ENCODE data around the gene FAM185A.

DNA sequence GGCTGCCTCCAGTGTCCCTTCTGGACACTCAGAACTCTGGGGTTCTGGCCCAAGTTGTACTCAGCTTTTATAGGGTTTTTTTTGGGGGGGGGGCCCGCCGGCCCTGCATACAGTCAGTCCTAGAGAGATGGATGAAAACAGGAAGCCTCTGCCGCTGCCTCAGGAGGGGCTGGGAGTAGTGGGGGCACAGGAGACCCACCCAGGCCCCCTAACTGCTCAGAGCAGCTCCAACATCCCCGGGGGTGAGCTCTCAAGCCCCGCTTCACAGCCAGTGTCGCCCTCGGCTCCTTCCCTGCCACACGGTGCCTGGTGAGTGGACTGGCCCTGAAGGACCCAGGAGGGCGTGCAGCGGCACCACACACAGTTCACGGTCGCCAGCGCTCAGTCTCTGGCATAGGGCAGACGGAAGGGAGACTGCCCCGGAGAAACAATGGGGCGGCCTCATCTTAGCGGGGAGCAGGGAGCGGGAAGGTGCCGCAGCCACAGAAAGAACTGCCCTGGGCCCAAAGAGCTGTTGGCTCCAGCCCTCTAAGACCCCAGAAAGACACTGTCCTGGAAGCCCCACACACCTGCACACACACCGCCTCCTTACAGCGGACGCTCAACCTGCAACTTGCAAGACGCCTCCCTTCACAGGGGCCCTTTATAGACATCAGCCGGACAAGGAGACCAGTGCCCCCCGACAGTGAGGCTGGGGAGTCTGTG is 1.3 kb downstream of the CLDN15 start:
- PRO-cap, 5 experiments: no peak in any of the 5 experiments
- RAMPAGE, long total RNA, 2 experiments: no peak in any of the 2 experiments
- RRBS: no CpG with 5 or more reads among the region's 25 CpGs

- PRO-cap, 5 experiments: peak in 2 of 5 experiments; most common minus-strand start chr7:101238638 (in 2)
- RAMPAGE, long total RNA, 2 experiments: no peak in any of the 2 experiments
- RRBS: no CpG with 5 or more reads among the region's 7 CpGs
Observed at GRCh38 chr7:101238424-101238682, 751 bp upstream of the CLDN15 start.

DNA sequence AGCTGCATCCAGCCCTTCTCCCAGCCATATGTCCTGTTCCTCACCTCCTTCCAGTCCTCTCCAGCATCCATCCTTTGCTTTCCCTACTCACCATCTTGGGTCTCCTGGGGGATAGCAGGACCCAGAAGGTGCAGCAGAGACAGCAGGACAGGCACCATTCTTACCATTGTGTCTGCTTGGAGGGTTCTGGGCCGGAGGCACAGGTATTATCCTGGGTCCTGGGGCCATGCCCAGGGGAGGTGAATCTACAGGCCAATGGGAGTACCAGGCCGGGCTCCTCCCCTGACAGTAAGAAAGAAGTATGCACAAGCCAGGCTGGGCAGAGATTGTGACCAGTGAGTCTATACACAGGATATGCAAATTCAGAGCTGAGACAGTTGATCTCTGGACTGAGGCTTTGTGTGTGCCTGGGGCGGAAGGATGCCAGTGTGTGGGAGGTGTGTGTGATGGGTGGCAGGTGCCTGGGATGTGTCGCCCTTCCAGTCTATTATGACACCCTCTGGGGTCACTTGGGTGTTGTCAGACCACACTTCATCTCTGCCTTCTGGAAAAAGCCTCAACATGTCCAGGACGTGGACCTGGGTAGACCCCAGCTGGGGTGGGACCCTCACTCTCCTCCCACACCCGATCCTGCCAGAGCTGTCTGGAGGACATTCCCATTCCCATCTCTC is 31.9 kb downstream of the IFT22 start:
- PRO-cap, 5 experiments: peak in 4 of 5 experiments; most common plus-strand start position 322 of the sequence (in 4); most common minus-strand start position 199 of the sequence (in 4)
- RAMPAGE, long total RNA, 2 experiments: no peak in any of the 2 experiments
- RRBS: 13% methylated on average over 2 of the region's 6 CpGs

GRCh38 chr7:101322011-101322742 is 565 bp upstream of the IFT22 start:
- PRO-cap, 5 experiments: no peak in any of the 5 experiments
- RAMPAGE, long total RNA, 2 experiments: no peak in any of the 2 experiments
- RRBS: no CpG with 5 or more reads among the region's 20 CpGs

GRCh38 chr7:101733488-101734503 is 83.6 kb upstream of the CUX1 start:
- PRO-cap, 5 experiments: peak in 5 of 5 experiments; most common minus-strand start chr7:101733980 (in 5)
- RAMPAGE, long total RNA, 2 experiments: no peak in any of the 2 experiments
- RRBS: 6% methylated on average over 4 of the region's 24 CpGs

DNA sequence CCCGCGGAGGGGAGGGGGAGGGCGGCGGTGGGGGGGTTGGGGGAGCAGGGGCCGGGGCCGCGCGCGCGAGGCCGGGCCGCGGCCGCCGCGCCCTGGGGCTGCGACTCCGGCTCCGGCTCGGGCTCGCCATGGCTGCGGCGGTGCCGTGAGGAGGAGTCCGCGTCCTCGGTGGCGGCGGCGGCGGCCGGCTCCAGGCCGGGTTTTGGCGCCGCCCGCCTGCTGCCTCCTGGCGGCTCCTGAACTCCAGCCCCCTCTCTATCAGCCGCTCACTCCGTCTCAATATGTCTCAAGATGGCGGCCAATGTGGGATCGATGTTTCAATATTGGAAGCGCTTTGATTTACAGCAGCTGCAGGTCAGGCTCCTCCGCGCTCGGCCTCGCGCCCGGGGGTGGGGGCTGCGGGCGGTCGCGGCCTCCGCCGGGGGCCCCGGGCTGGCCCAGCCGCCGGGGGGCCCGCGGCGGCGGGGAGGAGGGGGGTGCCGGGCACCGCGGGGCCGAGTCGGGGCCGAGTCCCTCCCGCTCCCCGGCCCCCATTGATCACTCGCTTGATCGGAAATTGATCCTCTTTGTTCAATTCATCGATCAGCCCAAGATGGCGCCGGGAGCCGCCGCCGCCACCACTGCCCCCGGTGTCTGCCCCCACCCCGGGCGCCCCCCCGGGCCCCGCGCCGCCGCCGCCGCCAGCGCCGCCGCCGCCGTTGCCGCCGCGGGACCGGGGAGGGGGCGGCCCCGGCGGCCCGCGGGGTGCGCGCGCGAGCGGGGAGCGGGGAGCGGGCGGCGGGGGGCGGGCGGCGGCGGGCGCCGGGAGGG is 1.5 kb upstream of the CUX1 start:
- PRO-cap, 5 experiments: peak in 2 of 5 experiments; most common plus-strand start position 36 of the sequence (in 1); most common minus-strand start position 256 of the sequence (in 1)
- RAMPAGE, long total RNA, 2 experiments: no peak in any of the 2 experiments
- RRBS: 2% methylated on average over 55 of the region's 116 CpGs

DNA sequence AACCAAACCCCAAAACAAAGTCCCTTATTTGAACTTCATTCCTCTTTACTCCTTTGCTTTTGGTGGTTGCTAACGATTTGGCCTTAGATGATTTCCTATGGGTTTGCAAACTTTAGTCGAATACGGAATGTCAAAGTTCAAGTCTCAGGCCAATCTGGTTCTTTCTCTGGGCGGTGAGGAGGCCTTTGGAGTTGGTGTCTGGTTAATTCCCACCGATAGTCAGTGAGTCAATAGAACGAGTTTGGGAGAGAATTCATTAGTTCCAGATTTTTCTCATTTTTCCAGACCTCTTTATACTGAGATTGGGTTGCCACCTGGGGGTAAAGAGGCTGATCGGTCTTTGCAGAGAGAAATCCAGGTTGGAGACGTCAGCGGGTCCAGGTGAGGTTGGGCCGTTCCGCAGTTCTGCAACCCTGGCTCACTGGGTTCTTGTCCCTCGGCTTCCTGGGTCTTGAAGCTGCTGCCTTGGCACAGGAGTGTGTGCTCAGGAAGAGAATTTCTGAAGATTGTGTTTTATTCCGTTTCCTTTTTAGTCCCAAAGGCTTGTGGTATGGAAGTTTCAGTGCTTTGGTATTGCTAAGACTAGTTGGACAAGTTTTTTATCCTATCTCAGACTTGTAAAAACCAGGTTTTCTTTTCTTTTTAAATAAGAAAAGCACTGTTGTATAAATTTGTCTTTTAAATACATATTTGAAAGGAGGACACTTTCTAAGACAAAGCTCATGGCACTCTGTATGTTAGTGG is 1.3 kb downstream of the CUX1 start:
- PRO-cap, 5 experiments: no peak in any of the 5 experiments
- RAMPAGE, long total RNA, 2 experiments: no peak in any of the 2 experiments
- RRBS: no CpG with 5 or more reads among the region's 13 CpGs

- PRO-cap, 5 experiments: no peak in any of the 5 experiments
- RAMPAGE, long total RNA, 2 experiments: no peak in any of the 2 experiments
- RRBS: no CpG with 5 or more reads among the region's 22 CpGs
Observed at GRCh38 chr7:101861201-101862187, 44.1 kb downstream of the CUX1 start.

DNA sequence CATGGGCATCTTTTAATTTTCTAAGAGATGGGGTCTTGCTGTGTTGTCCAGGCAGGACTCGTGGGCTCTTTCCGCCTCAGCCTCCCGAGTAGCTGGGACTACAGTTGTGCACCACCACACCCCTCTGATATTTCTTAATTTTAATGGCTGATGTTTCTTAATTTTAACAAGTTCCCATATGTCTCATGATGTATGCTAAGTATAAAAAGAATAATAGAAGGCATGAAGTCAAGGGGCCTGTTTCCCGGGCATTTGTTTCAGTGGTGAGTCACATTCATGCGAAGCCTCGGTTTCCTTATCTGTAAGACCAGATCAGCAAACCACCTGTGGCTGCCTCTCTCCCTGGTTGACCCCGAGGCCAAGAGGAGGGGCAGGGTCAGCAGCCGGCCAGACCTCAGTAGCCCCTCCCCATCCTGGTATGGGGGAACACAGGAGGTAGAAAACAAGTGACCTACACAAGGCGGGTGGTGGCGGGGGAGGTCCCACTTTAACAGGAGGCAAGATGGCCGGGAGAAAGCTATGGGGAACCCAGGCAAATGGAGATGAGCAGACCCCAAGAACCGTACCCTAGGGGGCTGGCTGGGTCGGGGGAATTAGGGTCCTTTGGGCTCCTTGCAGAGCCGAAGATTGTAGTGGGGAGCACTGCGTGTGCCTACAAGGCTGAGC is 85.5 kb downstream of the CUX1 start:
- PRO-cap, 5 experiments: no peak in any of the 5 experiments
- RAMPAGE, long total RNA, 2 experiments: no peak in any of the 2 experiments
- RRBS: no CpG with 5 or more reads among the region's 15 CpGs

DNA sequence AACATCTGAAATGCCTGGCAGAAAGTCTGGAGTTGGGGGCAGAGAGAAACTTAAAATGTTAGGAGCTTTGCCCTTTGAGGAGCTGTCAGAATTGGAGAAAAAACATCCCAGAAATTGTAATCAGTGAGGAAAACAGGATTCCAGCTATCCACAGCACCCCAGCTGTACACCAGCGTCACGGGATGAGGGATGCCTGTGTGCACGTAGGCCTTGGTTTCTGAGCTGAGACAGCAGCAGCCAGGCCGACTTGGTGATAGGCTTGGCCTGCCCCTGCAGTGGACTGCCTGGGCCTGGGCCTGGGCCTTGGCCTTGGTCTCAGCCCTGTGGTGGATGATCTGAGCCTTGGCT is 93.4 kb downstream of the CUX1 start:
- PRO-cap, 5 experiments: no peak in any of the 5 experiments
- RAMPAGE, long total RNA, 2 experiments: no peak in any of the 2 experiments
- RRBS: no CpG with 5 or more reads among the region's 4 CpGs

DNA sequence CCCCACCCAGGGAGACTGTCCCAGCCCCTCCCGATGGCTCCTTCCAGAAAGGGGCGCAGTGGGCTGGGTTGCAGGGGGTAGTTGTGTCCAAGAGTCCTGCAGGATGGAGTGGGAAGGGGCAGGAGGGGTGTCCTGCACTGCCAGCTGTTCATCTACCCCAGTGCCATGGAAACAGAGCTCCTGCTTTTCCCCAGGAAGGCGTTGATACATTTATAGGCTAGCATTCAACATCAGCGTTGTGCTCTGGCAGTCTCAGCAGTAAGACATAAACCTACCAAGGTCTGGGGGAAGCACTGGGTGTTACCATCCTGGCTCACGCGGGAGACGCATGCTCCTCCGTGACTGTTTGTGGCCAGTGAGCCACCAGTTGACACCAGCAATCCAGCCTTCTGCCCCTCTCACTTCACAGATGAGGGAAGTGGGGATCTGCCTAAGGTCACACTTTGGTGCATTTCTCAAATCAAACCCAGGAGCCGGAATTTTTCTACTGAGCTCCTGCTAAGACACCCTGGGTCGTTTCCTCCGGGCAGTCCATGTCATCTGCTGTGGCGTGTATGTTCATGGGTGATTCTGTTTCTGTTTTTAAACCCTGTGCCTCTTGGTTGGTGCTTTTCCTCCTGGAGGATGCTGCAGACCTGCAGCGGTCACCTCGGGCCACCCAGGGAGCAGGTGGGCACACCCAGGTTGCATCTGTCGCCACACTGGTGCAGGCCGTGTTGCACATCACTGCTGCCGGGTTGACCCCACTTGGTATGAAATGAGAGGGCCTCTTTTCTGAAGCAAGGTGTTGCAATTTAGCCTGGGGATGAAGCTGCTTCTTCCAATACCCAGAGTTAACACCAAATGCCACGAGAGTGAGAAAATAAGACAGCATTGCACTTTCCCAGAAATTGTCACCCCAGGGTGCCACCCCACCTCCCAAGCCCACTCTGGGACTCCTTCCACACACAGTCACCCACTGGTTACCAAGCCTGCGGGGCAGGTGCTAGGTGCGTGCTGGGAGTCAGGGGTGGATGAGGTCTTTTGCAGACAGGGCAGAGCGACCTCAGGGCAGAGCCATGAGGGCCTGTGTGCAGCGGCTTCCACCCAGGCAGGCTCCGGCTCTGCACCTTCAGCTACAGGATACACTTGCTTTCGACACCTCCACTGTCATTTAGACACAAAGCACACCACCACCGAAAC is 127.1 kb downstream of the CUX1 start:
- PRO-cap, 5 experiments: no peak in any of the 5 experiments
- RAMPAGE, long total RNA, 2 experiments: no peak in any of the 2 experiments
- RRBS: no CpG with 5 or more reads among the region's 25 CpGs

DNA sequence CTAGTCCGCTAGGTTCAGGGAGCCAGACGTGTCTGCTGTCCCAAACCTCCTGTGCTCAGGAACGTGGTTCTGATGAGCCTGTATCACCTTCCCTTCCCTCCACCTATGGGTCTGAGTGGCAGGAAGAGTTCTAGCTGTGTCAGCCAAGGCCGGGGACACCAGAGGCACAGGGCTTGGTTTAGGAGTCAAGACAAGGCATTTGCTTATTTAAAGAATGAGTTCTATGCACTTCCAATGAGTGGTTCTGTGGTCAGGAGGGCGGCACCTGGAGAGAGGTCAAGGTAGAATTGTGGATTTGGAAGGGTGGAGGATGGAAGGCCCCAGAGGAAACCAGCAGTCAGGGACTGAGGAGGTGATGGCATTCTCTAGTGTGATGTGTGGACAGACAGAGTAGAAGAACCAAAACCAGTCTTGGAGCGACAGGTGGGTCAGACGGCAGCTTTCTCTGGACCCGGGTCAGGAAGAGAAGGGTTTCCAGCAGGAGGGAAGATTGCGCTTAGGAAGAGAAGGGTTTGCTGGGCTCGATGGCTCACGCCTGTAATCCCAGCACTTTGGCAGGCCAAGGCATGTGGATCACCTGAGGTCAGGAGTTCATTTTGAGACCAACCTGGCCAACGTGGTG is 128.4 kb downstream of the CUX1 start:
- PRO-cap, 5 experiments: no peak in any of the 5 experiments
- RAMPAGE, long total RNA, 2 experiments: no peak in any of the 2 experiments
- RRBS: no CpG with 5 or more reads among the region's 12 CpGs

GRCh38 chr7:102284692-102285958 is 1.5 kb upstream of the SH2B2 start:
- PRO-cap, 5 experiments: peak in 4 of 5 experiments; most common plus-strand start chr7:102285106 (in 3)
- RAMPAGE, long total RNA, 2 experiments: no peak in any of the 2 experiments
- RRBS: 29% methylated on average over 2 of the region's 28 CpGs

- PRO-cap, 5 experiments: no peak in any of the 5 experiments
- RAMPAGE, long total RNA, 2 experiments: no peak in any of the 2 experiments
- RRBS: no CpG with 5 or more reads among the region's 16 CpGs
Observed at GRCh38 chr7:102304755-102305208, 18.1 kb downstream of the SH2B2 start.

GRCh38 chr7:102305427-102306230 is 19.0 kb downstream of the SH2B2 start:
- PRO-cap, 5 experiments: no peak in any of the 5 experiments
- RAMPAGE, long total RNA, 2 experiments: no peak in any of the 2 experiments
- RRBS: no CpG with 5 or more reads among the region's 15 CpGs

- PRO-cap, 5 experiments: no peak in any of the 5 experiments
- RAMPAGE, long total RNA, 2 experiments: no peak in any of the 2 experiments
- RRBS: no CpG with 5 or more reads among the region's 12 CpGs
Observed at GRCh38 chr7:102329258-102329814, 26.9 kb downstream of the SPDYE6 start.

- PRO-cap, 5 experiments: no peak in any of the 5 experiments
- RAMPAGE, long total RNA, 2 experiments: no peak in any of the 2 experiments
- RRBS: no CpG with 5 or more reads among the region's 8 CpGs
Observed at GRCh38 chr7:102612058-102612336, 4.6 kb downstream of the RASA4 start.

GRCh38 chr7:102748623-102749665 is at the start of gene FAM185A:
Gene FAM185A (plus strand): TSS chr7:102748999.
- PRO-cap, 5 experiments: peak in 5 of 5 experiments; most common plus-strand start chr7:102749048 (in 5); most common minus-strand start chr7:102748697 (in 2)
- RAMPAGE, long total RNA, 2 experiments: no peak in any of the 2 experiments
- RRBS: no CpG with 5 or more reads among the region's 68 CpGs

GRCh38 chr7:103101064-103101918 is 26.4 kb downstream of the ARMC10 start:
- PRO-cap, 5 experiments: no peak in any of the 5 experiments
- RAMPAGE, long total RNA, 2 experiments: no peak in any of the 2 experiments
- RRBS: no CpG with 5 or more reads among the region's 7 CpGs

GRCh38 chr7:103113178-103113635 is 35.7 kb downstream of the NAPEPLD start:
- PRO-cap, 5 experiments: no peak in any of the 5 experiments
- RAMPAGE, long total RNA, 2 experiments: no peak in any of the 2 experiments
- RRBS: no CpG with 5 or more reads among the region's 1 CpG